Suprapubic skin (tissue), 4 donors: ENCODE measurements around the genes FAM204A and CACUL1.

DNA sequence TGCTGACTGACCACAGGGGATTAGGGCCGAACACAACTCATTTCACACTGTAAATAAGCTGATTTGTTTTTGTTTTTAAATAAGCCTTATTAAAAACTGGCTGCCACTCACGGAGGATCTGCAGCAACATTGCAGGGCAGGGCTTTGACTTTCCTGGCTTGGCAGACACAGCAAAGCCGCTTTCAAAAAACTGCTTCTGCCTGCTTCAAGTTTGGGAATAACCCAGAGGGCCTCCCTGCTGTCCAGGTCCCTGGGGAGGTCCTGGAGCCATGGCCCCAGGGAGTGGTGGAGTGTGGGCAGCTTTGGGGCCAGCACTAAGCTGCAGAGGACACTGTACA is 72.5 kb upstream of the EMX2 start:
- PRO-cap: unidirectional peak, minus-strand start at position 189 of the sequence
- RAMPAGE, long total RNA, 4 experiments: no peak in any of the 4 experiments

DNA sequence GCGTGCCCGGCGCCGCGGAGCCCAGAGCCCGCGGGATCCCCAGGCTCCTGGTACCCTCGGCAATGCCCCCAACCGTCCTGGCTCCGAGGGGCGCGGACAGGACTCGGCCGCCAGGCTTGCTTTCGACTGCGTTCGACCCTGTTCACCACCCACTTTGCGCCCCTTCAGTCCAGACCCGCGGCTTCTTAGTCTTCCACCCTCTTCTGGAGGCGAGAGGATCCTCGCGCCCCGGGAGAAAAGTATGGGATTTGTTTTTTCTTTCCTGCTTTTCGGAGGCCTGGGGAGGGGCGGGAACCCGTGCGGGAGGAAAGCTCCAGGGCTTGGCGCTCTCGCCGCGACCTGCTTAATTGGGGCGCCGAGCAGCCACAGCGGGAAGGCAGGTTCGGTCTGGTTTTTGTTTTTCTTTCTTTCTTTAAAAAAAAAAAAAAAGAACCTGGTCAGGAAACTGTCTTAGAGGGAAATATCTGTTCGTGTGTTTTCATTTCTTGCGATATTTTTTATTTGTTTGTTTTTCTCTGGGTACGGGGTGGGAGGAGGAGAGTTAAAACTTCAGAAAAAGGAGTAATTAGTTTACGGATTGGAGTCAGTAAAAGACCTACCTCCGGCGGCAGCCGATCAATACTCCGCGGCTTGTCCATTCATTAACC is 1.5 kb downstream of the EMX2 start:
- PRO-cap: no peak
- RAMPAGE, long total RNA, 4 experiments: start-site peak on the minus strand in 1 of 4 experiments, centred at position 247 of the sequence, 12 reads per replicate

DNA sequence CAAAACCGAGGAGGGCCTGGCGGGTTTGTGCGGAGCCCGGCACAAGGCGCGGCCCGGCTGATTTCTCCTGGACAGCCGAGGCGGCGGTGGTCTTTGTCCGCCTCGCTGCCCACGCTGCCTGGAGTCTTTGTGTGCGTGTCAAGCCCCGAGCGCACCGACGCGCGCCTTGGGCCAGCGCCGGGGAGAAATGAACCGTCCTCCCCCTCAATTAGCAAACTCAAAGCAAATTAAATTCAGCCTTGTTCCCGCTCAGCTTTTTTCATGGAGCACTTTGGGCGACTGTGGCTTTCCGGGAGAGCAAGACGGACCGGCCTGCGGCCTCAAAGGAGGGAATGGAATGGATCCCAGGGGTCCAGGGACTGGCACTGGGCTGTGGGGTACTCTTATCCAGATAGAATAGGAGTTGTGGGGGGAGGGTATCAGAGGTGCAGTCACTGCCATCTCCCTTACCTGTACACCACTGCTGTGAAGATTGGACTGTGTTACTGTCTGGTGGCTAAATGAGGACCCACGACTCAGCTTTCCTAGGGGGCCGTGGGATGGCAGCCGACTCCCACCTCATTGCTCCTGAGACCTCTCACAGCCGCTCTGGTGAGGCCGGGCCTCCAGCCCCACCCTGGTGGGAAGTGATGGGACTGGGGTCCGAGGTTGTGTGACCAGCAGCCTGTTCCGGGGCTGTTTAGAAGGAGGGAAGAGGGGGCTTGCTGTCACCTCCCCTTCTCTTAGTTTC is 4.2 kb downstream of the EMX2 start:
- PRO-cap: no peak
- RAMPAGE, long total RNA, 4 experiments: no peak in any of the 4 experiments

DNA sequence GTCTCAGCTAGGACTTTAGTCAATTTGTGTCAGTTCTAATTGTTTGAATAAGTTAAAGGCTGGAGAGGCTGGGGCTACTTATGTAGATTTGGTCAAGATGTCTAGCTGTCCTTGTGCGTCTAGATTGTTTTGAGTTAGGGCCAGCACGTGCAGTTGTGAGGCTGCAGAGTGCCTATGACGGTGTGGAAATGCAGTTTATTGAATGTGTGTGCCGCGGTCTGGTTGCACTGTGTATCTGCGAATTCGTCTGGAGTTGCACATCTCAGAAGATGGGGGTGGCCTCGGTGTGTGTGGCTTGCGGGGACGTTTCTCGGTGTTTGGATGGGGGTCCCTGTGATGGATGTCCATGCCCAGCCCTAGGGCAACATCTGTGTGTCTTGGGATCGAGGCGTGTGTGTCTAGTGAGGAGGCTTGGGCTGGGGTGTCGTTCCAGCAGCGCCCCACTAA is 10.2 kb downstream of the EMX2 start:
- PRO-cap: no peak
- RAMPAGE, long total RNA, 4 experiments: no peak in any of the 4 experiments

- PRO-cap: no peak
- RAMPAGE, long total RNA, 4 experiments: no peak in any of the 4 experiments
Measured at GRCh38 chr10:118017820-118018367, 28.8 kb downstream of the RAB11FIP2 start.

GRCh38 chr10:118298190-118298618 is 43.9 kb downstream of the FAM204A start:
- PRO-cap: no peak
- RAMPAGE, long total RNA, 4 experiments: no peak in any of the 4 experiments

DNA sequence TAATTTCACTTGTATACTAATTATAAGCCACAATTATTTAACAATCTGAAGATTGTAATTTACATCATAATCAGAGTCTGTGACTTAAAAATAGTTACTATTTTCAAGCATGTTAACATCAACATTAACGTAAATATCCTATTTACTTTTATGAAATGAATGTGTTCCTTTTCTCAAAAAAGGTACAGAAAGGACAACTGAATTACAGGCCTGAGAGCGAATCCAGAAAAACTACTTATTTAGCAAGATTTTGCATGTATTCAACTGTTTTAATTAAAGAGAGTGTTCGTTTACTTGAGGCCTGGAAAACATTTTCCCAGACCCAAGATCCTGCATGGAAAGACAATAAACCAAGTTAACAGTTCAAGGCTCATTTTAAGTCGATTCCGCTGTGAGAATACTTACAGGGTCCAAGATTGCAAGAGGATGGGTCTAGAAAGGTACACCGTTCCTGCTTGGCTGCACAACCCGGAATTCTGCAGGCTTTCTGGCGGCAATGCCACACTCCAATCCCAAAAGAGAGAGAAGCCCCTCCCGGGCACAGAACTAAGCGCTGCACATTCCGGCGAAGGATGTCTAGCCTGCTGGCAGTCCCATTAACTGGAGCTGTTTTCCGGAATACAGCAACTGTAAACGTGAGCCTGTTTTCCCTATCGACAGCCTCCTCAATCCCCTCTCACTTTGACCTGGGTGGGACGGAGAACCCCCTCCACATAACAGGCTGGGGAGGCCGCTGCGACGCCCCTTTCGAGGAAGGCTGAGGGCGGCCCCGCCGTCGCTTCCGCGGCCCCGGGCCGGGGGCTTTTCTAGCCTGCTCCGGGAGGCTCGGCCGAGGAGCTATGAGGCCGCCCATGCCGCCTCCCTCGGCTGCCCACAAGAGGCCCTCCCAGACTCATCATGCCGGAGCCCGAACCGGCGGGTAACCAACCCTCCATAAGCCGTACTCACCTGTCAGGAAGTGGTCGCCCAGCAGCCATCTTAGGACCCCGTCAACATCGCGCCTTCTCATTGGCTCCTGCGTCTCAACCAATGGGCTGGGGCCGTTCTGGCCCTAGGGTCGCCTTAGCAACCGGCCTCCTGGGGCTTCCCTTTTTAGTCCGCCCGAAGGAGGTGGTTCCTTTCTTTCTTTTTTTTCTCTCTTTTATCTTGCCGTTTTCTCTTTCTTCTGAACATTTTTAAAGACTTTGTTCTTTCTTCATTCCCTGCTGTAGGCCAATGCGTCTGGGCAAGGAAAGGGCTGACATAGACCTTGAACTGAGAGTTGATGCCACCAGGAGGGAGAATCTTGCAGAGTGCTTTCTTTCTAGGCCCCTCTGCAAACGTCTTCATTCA is at the start of gene FAM204A:
FAM204A (minus strand) TSS at position 1,003 of the 1,332 bp plus-strand sequence.
- PRO-cap: unidirectional peak, minus-strand start at position 980 of the sequence
- RAMPAGE, long total RNA, 4 experiments: start-site peak on the minus strand in 4 of 4 experiments, centred at positions 511 to 997 of the sequence, 24 to 952 reads per replicate

- PRO-cap: no peak
- RAMPAGE, long total RNA, 4 experiments: no peak in any of the 4 experiments
Measured at GRCh38 chr10:118459631-118460035, 117.5 kb upstream of the FAM204A start.

- PRO-cap: no peak
- RAMPAGE, long total RNA, 4 experiments: no peak in any of the 4 experiments
Measured at GRCh38 chr10:118729497-118730028, 25.2 kb downstream of the CACUL1 start.

DNA sequence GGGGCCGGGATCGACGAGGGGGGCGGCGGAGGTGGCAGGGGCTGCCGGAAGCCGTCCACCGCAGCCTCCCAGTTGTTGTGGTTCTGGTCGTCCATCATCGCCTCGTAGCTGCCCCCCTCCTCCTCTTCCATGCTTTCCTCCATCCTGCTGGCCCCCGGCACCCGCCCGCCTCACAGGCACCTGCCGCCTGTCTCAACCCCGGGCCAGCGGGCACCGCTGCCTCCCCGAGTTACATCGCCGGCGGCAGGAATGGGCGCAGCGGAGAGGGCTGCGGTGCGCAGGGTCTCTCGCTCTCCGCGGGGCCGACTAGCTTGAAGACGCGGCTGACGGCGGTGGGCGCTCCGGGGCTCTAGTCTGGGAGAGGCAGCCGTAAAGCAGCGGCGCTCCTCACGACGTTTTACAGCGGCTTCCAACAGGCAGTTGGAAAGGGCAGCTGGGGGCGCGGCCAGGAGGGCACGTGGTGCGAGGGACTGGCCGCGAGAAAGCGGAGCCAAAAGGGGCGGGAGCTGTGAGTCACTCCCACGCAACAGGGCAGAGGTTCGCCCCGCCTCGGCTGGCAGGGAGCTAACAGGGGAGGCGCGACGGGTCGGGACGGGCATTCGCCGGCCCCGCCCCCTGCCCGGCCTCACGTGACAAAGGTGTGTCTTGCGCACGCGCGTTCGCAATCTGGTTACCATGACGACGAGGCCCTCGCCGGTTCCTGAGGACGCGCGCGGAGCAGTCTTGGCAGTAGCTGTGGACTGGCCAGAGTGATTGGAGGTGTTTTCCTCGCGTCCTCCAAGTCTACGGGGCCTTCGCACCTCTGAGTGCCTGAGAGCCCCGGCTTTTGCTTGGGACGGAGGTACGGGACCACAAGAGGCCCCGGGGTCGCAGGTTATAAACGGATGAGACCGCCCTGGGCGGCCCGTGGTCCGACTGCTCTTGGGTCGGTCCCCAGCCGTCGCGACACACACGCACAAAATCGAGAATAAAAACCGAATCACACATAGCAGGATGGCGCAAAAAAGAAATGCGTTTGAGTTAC is at the start of gene CACUL1:
CACUL1 (minus strand) TSS at position 351 of the 1,024 bp plus-strand sequence.
- PRO-cap: bidirectional peak, plus-strand start at position 676 of the sequence, minus-strand start at position 351 of the sequence; unidirectional peak, plus-strand start at position 729 of the sequence
- RAMPAGE, long total RNA, 4 experiments: start-site peak on the minus strand in 4 of 4 experiments, centred at positions 342 to 353 of the sequence, 99 to 473 reads per replicate

- PRO-cap: no peak
- RAMPAGE, long total RNA, 4 experiments: no peak in any of the 4 experiments
Measured at GRCh38 chr10:118760253-118760856, 5.6 kb upstream of the CACUL1 start.

DNA sequence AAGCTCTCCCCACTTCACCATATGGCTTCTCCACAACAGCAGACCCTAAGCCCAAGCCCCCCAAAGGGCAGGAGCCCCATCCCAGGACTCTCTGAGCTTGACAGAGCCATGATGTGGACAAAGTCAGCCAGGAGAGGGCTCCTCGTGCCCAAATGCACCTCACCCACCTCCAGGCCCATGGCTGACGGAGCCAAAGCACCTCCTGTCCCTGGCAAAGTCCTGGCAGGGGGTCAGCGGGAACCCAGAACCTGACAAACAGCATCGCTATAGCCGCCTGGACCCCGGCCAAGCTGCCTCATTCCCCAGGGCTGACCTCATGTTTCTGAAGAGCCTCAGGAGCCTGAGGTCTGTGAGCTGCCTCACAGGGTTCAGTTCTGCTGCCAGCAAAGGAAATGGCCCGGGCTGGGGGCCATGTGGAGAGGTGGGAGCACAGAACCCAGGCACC is 4.3 kb upstream of the NANOS1 start:
- PRO-cap: no peak
- RAMPAGE, long total RNA, 4 experiments: no peak in any of the 4 experiments

DNA sequence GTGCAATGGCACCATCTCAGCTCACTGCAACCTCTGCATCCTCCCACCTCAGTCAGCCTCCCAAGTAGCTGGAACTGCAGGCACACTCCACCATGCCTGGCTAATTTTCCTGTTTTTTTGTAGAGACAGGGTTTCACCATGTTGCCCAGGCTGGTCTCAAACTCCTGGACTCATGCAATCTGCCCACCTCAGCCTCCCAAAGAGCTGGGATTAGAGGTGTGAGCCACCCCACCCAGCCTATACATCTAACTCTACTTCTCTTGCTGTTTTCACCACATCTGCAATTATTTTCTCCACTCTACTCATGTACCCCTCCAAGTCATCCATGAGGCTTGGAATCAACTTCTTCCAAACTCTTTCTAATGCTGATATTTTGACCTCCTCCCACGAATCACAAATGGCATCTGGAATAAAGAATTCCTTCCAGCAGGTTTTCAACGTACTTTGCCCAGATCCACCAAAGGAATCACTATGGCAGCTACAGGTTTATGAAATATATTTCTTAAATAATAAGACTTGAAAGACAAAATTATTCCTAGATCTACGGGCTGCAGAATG is 23.0 kb downstream of the NANOS1 start:
- PRO-cap: no peak
- RAMPAGE, long total RNA, 4 experiments: no peak in any of the 4 experiments

DNA sequence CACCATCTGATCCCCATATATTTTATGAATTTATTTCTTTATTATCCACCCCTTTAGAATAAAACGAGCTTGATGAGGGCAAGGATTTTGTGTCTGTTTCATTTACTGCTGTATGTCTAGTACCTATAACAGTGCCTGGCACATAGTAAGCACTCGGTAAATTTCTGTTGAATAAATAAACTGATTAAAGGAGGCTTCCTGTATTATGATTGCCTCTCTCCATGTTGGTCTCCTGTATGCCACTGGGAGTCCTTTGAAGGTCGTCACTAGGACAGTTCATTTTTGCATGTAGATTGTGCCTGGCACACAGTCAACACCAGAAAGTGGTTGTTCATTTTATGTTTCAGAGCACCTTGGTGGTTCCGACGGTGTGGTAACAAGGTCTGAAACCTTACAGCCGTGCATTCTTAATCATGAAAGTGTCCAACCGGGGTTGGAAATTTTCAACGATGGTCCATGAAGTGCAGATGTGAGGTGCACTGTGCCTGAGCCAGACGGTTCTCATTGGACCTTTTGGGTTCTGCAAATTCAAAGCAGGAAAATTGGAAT is 9.7 kb upstream of the EIF3A start:
- PRO-cap: no peak
- RAMPAGE, long total RNA, 4 experiments: no peak in any of the 4 experiments

- PRO-cap: no peak
- RAMPAGE, long total RNA, 4 experiments: no peak in any of the 4 experiments
Measured at GRCh38 chr10:119211078-119211457, 3.7 kb downstream of the GRK5 start.

DNA sequence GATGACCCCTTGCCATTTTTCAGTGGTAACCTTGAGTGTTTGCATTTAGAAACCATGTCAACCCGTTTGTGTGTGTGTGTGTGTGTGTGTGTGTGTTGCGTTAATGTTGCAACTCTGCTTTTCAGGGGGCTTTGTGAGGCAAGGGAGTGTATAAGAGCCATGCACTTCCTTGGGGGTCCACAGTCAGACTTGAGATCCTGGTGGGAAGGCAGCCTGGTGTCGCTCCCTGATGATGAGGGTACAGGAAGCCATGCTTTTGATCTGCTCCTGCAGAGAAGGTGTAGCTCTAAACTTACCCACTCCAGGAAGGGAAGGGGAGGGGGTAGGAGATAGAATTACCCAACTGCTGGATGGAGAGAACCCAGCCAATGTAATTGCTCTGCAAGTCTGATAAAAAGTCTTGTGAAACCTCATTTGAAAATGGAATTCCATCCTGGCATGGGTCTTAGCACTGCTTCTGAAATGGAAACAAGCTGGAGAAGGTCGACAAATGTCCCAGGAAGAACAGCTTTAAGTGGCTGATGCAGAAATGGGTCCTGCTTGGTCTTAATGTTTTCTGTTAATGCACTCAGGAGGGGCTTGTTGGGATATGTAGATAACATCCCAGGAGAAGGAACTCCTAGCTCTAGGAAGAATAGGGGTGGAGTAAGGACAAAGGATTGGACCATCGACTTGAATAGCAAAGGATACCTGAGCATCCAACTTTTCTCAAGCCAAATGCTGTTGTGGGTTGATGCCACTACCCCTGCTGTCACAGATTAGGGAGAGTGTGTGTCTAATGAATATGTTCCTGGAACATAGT is 10.8 kb downstream of the GRK5 start:
- PRO-cap: no peak
- RAMPAGE, long total RNA, 4 experiments: no peak in any of the 4 experiments

GRCh38 chr10:119233213-119234395 is 26.2 kb downstream of the GRK5 start:
- PRO-cap: no peak
- RAMPAGE, long total RNA, 4 experiments: no peak in any of the 4 experiments

DNA sequence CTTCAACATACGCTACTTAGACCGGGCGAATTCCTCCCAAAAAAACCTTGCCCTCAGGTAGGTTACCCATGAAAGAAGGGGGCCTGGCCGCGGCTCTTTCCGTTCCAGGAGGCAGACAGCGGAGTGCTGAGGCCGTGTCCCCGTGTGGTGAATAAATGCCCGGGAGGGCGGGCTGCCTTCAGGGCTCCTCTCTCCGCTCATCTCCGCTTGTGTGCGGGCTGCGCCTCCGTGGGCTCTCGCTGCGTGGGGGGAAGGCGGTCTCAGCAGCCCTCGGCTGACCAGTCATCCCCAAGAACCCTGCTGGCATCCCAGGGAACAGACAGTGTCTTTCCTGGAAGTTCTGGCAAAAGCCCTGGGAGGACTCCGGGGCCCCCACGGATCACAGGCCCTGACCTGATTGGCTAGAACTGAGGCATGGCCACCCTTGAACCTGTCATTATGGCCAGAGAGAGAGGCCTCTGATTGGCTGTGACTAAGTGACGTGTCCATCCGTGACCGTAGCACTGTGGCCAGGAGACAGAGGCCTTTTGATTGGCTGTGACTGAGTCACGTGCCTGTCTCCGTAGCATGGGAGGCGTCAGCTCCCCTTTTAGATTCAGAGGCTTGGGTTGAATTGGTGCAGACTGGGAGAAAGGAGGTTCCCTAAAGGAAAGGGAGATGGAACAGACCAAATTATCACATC is 163.9 kb downstream of the RGS10 start:
- PRO-cap: no peak
- RAMPAGE, long total RNA, 4 experiments: no peak in any of the 4 experiments

DNA sequence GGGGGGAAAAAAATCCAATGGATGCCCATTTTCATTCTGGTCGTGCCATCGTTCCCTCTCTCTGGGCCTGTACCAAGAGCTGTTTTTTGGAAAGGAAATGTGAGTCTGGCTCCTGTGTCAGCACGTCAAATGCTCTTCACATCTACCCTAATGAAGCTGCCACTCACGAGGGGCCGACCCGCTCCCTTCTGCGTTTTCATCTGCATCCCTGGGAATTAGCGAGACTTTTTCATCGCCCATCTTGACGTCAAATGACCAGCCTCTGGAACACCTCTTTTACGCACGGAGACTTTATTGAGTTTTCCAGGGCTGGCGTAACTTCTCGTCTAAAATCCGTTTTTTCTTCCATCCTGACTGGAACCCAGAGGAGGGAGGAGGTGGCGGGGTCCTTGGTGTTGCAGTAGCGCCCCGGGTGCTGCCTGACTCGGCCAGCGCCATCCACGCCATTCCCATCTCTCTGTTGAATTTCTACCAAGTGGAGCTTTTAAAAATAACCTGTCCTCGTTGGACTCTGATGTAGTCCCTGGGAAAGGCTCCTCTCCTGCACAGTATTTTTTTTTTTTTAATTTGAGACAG is 156.0 kb downstream of the RGS10 start:
- PRO-cap: no peak
- RAMPAGE, long total RNA, 4 experiments: no peak in any of the 4 experiments

DNA sequence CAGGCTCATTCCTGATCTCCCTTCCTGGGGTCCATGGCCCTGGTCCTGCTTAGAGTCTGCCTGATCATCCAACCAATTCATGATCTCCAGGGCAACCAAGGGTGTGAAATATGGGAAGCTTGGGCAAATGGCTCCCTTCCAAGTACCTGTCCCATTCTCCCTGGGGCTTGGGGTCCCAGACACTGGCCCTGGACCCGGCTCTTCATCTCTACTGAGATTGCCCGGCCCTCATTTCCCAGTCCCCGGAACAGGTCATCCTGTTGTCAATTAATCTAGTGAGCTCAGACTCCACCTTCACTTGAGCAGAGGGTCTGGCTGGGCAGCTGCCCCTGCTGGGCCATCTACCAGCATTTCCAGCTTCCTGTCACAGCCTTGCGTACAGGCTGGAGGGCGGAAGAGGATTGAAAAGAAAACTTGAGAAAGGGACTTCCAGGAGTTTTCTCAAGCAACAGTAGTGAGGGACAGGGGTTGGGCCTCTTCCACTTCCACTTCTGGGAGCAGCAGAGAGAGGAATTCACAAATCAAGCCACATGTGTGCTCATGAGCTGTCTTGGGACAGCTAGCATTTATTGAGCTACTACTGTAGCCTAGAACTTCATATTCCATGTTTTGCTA is 136.1 kb downstream of the RGS10 start:
- PRO-cap: no peak
- RAMPAGE, long total RNA, 4 experiments: no peak in any of the 4 experiments